Prostate gland (tissue), 2 donors: ENCODE measurements around a stretch of chr14.

- PRO-cap = no peak
- RAMPAGE, long total RNA, 2 experiments = no peak in any of the 2 experiments
These were observed 32.7 kb downstream of the ARID4A start for GRCh38 chr14:58331046-58331550.

DNA sequence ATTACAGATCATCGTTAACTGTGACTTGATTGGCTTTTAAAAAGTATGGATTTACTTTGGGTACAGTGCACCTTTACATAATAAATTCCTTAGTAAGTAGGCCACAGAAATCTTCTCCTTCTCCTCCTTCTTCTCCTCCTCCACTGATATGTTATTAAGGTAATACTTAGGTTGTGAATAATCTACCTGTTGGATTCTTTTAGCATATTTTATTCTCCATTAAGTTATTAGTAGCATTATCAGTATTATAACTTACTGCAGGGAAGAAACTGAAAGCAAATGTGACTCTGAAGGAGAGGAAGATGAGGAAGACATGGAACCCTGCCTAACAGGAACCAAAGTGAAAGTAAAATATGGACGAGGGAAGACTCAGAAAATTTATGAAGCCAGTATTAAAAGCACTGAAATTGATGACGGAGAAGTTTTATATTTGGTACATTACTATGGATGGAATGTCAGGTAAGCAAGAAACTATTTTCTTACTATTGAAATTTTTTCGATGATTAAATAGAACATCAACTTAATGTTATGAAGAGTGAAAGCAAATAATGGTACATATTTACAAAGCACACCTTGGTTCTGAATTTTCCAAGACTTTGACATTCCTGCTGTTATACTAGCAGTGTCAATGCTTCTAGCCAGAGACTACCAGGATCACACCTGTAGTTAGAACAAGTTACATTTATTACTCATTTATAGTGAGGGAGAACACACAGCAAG is 42.2 kb upstream of the TOMM20L start:
- PRO-cap = no peak
- RAMPAGE, long total RNA, 2 experiments = no peak in any of the 2 experiments

DNA sequence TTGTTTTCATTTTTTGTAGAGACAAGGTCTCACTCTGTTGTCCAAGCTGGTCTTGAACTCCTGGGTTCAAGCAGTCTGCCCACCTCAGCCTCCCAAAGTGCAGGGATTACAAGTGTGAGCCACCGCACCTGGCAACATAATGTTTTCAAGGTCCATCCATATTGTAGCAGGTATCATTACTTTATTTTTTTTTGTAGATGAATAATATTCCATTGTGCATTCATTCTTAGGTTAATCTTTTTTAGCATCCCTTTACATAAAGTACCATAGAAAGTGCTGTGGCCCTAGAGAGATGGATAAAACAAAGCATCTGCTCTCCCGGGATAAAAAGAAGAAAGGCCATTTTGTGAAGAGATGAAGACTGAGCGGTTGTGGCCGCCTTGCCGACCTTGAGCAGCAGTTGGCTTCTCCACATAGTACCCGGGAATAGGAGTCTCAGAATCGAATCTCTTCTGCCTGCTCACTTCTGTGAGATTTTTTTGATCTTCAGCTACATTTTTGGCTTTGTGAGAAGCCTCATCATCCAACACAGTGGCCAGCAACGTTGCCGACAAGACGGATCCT is 93.3 kb downstream of the KIAA0586 start:
- PRO-cap = unidirectional peak, plus-strand start at position 342 of the sequence
- RAMPAGE, long total RNA, 2 experiments = no peak in any of the 2 experiments

GRCh38 chr14:58639509-58640194 is 1.9 kb downstream of the DACT1 start:
- PRO-cap = no peak
- RAMPAGE, long total RNA, 2 experiments = no peak in any of the 2 experiments

- PRO-cap = no peak
- RAMPAGE, long total RNA, 2 experiments = no peak in any of the 2 experiments
These were observed 111.4 kb downstream of the DACT1 start for GRCh38 chr14:58749039-58749669.

DNA sequence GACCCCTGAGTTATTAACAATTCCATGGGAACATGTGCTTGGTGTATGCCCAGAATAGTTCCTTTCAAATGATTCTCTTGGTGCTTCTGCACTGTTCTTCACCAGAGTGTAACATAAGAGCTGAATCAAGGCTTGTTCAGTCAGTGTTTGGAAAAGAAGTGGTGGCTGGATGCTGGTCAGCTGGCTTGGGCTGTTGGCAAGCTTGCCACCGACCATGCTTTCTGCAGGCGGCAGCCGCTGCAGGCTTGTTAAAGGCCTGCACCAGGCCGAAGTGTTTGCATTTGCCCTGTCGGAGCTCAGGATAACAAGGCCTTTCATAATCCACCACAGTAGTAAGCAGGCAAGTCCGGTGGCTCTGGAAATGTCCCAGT is 26.8 kb downstream of the DAAM1 start:
- PRO-cap = bidirectional peak, plus-strand start at position 278 of the sequence, minus-strand start at position 110 of the sequence
- RAMPAGE, long total RNA, 2 experiments = no peak in any of the 2 experiments

DNA sequence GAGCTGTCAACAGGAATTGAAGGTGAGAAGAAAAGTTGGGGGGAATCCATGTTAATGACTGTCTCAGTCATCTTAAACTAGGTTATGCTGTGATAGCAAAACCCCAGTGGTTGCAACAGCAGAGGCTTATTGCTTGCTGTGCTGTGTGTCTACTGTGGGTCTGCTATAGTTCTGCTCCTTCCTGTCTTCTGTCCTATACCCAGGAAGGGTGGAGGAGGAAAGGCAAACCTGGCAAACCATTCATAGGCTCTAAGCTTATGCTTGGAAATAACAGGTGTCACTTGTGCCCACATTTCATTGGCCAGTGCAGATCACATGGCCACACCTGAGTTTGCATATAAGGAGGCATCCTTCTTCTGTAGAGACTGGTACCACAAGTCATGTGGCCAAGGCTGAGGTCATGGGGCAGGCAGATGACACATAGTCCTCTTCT is 77.1 kb downstream of the DAAM1 start:
- PRO-cap = no peak
- RAMPAGE, long total RNA, 2 experiments = no peak in any of the 2 experiments

GRCh38 chr14:59356858-59357292 is 108.3 kb downstream of the GPR135 start:
- PRO-cap = no peak
- RAMPAGE, long total RNA, 2 experiments = no peak in any of the 2 experiments

DNA sequence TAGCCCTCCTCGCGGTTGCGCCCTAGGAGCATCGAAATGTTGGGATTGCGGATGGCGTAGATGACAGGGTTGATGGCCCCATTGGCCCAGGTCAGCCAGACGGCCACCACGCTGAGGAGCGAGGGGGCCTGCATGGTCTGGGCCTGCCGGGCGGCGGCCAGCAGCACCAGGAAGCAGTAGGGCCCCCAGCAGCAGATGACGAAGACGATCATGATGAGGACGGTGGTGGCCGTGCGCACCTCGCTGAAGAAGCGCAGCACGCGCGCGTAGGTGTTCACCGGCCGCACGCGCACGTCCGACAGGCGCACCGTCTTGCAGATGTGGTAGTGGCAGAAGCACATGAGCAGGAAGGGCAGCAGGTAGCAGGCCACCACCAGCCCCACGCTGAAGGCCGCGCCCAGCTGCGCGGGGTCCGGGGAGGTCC is 1.2 kb downstream of the GPR135 start:
- PRO-cap = no peak
- RAMPAGE, long total RNA, 2 experiments = no peak in any of the 2 experiments

DNA sequence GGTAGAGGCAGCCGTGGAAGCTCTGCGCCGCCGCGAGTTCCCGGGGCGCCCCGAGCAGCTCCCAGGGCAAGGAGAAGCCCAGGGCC is 903 bp downstream of the GPR135 start:
- PRO-cap = no peak
- RAMPAGE, long total RNA, 2 experiments = no peak in any of the 2 experiments

DNA sequence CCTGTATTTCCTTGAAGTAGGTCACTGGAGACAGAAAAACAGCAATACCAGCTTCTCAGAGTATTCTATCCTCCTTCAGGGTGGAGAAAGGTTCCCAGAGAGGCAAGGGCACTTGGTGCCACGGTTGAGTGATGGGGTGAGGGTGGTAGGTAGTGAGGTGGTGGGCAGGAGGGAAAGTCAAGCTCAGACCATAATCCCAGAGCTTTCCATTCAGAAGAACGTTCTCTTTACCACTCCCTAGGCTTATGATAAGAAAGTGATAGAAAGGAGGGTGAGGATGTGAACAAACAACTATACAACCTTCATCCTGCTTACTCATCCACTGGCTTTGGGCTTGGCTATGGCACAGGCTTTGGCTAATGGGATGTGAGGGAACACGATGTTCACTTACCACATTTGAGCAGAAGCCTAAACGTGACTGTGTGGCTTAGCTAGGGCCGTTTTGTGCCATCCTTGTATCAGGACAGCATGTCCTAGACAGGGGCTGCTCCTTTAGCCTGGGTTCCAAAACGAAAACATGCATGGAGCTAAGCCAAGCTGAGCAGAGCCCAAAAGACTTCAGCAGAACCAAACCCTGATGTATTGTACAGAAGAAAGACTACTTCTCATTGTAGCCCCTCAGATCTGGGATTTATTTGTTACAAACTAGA is 118.5 kb upstream of the CCDC175 start:
- PRO-cap = no peak
- RAMPAGE, long total RNA, 2 experiments = no peak in any of the 2 experiments

- PRO-cap = no peak
- RAMPAGE, long total RNA, 2 experiments = no peak in any of the 2 experiments
These were observed 88.6 kb upstream of the PCNX4 start for GRCh38 chr14:60003031-60003608.

- PRO-cap = no peak
- RAMPAGE, long total RNA, 2 experiments = no peak in any of the 2 experiments
These were observed 622 bp upstream of the PPM1A start for GRCh38 chr14:60248276-60248921.

DNA sequence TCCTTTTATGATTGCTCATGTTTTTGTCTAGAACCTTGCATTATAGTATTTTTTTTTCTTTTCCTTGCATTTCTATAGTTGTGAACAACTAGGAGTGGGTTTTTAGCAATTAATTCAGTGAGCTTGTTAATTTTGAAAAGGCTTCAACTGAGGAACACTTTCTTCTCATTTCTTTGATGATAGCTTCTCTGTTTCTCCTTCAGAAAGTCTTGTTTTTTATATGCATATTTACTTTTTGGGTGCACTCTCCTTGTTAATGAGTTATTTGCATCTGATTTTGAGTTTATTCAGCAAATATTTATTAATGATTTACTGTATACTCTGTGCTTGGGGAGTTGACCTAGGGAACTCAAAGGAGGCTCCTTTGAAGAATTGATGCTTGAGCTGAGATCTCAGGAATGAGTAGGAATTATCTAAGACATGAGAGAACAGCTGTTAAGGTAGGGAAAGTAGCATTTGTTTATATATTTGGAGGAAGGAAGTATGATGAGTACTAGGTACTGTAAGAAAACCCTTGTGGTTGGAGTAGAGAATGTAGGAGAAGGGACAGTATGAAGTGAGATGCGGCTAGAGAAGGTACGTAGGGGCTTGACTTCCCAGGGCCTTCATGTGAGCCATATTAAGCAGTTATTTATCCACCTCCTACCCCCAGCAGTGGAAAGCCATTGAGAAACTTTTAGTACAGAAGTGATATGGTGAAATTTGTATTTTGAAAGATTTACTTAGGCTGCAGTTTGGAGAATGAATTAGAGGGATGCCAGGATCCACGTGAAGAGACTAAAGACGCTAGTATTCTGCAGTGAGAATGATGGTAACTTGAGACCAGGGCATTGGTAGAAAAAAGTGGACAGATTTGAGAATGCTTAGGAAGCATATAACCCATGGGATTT is 24.1 kb downstream of the PPM1A start:
- PRO-cap = no peak
- RAMPAGE, long total RNA, 2 experiments = no peak in any of the 2 experiments

DNA sequence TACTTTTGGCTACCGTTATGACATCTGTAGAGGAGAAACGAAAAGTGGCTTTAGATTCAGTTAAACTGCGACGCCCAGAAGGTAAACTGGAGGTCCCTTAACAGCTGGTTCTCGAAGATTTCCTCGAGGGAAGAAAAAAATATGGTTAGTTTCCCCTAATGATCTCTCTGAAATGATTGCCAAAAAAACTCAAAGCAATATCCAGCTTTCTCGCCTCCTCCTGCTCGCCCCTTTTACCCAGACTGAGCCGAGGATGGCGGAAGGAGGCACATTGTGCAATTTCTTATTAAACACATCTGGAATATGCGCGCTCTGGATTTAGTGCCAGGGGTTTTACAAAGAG is 5.8 kb downstream of the SIX1 start:
- PRO-cap = bidirectional peak, plus-strand start outside the sequence, minus-strand start at position 244 of the sequence
- RAMPAGE, long total RNA, 2 experiments = no peak in any of the 2 experiments

- PRO-cap = no peak
- RAMPAGE, long total RNA, 2 experiments = no peak in any of the 2 experiments
These were observed 2.1 kb downstream of the MNAT1 start for GRCh38 chr14:60736479-60737257.

- PRO-cap = no peak
- RAMPAGE, long total RNA, 2 experiments = no peak in any of the 2 experiments
These were observed 40.3 kb downstream of the MNAT1 start for GRCh38 chr14:60774798-60775396.

- PRO-cap = no peak
- RAMPAGE, long total RNA, 2 experiments = no peak in any of the 2 experiments
These were observed 41.2 kb downstream of the MNAT1 start for GRCh38 chr14:60775616-60776360.

DNA sequence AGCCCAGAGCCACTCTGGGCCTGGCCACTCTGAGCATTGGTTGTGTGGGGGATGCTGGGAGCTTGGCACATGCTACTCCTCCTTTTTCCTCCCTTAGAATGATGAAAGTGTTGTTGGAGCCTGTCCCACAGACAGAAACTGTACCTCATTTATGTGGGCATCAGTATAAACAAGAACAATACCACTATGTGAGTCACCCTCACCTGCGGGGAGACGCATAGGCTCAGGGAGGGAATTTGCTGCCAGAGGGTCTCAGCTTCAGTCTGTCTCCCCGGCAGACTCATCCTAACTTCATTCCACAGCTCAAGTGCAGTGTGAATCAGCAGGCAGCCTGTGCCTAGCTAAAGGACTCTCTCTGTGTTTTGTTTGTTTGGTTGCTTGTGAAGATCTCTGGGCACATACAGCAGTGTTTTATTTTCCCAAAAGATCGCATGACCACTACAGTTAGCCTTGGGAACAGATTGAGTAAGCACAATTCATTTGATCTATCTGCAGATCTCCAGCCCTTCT is 98.9 kb downstream of the PRKCH start:
- PRO-cap = no peak
- RAMPAGE, long total RNA, 2 experiments = no peak in any of the 2 experiments

DNA sequence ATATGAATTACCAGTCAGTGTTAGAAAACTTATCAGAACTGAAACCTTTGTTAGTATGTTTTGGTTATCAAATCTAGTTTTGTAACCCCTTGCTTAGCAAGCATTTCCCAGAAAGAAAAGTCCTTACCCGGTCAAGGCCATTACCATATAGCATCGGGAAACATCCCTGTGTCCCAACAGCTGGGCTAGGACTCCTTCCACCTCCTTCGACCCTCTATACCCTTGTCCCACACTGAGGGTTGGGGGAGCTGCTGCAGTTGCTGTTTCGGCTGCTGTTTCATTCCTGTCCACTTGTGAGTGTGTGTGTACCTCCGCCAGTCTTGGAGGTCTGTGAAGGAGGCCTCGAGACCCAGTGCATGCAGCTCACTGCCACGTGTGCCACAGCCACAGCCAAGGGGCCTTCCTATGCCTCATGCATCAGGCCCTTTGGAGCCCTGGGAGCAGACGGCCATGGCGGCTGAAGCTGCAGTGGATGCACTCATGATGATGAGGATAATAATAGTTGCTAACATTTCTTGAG is 156.3 kb downstream of the PRKCH start:
- PRO-cap = no peak
- RAMPAGE, long total RNA, 2 experiments = no peak in any of the 2 experiments